Cardiac muscle cell (in vitro differentiated cells and primary cell): ENCODE data around the genes HEATR3 and ADCY7.

- RAMPAGE, long total RNA = no peak
- RRBS = 4% methylated on average over 15 of the region's 66 CpGs
Measured at GRCh38 chr16:49875741-49877027, 20.3 kb upstream of the ZNF423 start.

- RAMPAGE, long total RNA = start-site peak on the minus strand at chr16:50066303-50066324, 22 and 23 reads in 2 replicates
- RRBS = 2% methylated on average over 50 of the region's 103 CpGs
Measured at GRCh38 chr16:50065514-50066580, at the start of gene HEATR3. Gene HEATR3, plus strand, starts transcription at chr16:50065970.

- RAMPAGE, long total RNA = no peak
- RRBS = 3% methylated on average over 38 of the region's 79 CpGs
Measured at GRCh38 chr16:50245102-50246283, 20.9 kb upstream of the ADCY7 start.

- RAMPAGE, long total RNA = no peak
- RRBS = 2% methylated on average over 7 of the region's 18 CpGs
Measured at GRCh38 chr16:50266250-50266756, at the start of gene ADCY7. Gene ADCY7, plus strand, starts transcription at chr16:50266551.

- RAMPAGE, long total RNA = no peak
- RRBS = 77% methylated on average over 2 of the region's 14 CpGs
Measured at GRCh38 chr16:50309138-50309635, 42.8 kb downstream of the ADCY7 start.

- RAMPAGE, long total RNA = no peak
- RRBS = no CpG with 5 or more reads among the region's 11 CpGs
Measured at GRCh38 chr16:50593715-50594746, 45.8 kb downstream of the NKD1 start.

DNA sequence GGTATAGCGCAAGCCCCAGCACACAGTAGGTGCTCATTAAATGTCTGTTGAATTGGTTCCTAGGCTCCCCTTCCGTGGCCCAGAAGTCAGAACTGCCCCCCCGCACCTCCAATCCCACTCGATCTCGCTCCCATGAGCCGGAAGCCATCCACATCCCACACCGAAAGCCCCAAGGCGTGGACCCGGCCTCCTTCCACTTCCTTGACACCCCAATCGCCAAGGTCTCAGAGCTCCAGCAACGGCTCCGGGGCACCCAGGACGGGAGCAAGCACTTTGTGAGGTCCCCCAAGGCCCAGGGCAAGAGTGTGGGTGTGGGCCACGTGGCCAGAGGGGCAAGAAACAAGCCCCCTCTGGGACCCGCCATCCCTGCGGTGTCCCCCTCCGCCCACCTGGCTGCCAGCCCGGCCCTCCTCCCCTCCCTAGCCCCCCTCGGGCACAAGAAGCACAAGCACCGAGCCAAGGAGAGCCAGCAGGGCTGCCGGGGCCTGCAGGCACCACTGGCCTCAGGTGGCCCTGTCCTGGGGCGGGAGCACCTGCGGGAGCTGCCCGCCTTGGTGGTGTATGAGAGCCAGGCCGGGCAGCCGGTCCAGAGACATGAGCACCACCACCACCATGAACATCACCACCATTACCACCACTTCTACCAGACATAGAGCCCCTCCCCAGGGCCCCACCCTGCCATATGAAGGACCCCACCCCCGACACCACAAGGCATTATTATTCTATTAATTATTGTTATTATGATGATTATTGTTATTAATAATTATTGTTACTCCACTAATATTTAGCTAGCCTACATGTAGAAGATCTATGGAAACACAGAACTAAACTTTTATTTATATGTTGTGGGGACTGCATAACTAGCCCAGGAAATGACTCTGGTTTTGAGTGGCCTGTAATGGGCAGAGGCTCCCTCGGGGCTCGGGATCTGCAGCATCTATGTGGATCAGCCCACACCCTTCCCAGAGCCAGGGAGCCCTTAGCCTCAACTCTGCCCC, 47.7 kb downstream of the SNX20 start:
- RAMPAGE, long total RNA = no peak
- RRBS = 81% methylated on average over 10 of the region's 29 CpGs

- RAMPAGE, long total RNA = no peak
- RRBS = no CpG with 5 or more reads among the region's 41 CpGs
Measured at GRCh38 chr16:50664942-50665781, 15.9 kb downstream of the SNX20 start.

DNA sequence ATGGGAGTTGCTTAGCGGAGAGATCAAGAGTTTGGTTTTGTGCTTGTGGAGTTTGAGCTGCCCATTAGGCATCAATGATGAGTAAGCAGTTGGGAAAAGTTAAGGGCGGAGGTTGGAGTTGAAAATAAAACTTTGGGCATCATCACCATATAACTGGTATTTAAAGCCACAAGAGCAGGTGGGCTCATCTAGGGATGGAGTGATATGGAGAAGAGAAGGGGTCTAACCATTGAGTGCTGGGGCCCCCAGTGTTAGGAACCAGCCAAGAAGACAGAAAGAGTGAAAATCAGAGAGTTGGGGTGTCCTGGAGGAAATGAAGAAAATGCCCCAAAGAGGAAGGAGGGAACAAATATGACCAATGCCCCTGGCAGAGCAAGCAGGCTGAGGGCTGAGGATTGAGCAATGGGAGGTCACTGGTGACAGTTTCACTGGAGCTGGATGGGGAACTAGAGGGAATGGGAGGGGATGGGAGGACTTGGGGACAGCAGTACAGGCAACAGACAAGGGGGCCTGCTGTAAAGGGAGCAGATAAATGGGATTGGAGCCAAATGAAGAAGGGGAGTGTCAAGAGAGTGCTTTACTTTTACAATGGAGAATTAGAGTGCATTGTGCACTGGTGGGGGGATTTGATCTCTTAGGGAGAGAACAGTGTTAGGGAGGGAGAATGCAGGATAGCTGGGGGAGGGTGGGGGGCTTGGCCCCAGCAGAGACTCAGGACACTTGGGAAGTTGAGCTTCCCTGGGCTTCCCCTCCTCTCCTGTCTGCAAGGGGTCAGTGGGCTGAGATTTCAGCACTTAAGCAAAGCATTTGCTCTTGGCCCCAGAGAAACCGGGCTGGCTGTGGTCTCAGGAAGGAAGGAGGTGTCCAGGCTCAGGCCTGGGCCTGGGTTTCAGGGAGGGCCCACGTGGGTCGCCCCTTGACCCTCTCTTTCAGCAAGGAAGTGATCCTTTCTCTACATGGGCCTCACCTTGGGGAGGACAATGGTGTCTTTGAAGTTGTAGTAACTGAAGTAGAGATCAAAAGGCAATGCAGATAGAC, 2.3 kb downstream of the NOD2 start:
- RAMPAGE, long total RNA = no peak
- RRBS = no CpG with 5 or more reads among the region's 5 CpGs

- RAMPAGE, long total RNA = no peak
- RRBS = no CpG with 5 or more reads among the region's 11 CpGs
Measured at GRCh38 chr16:50708210-50709075, 15.0 kb downstream of the NOD2 start.

- RAMPAGE, long total RNA = no peak
- RRBS = 2% methylated on average over 19 of the region's 66 CpGs
Measured at GRCh38 chr16:50742267-50743247, 671 bp downstream of the CYLD start.

- RAMPAGE, long total RNA = no peak
- RRBS = no CpG with 5 or more reads among the region's 8 CpGs
Measured at GRCh38 chr16:51184542-51185385, 33.7 kb upstream of the SALL1 start.

- RAMPAGE, long total RNA = no peak
- RRBS = 23% methylated on average over 6 of the region's 15 CpGs
Measured at GRCh38 chr16:51391580-51392190, 240.6 kb upstream of the SALL1 start.

DNA sequence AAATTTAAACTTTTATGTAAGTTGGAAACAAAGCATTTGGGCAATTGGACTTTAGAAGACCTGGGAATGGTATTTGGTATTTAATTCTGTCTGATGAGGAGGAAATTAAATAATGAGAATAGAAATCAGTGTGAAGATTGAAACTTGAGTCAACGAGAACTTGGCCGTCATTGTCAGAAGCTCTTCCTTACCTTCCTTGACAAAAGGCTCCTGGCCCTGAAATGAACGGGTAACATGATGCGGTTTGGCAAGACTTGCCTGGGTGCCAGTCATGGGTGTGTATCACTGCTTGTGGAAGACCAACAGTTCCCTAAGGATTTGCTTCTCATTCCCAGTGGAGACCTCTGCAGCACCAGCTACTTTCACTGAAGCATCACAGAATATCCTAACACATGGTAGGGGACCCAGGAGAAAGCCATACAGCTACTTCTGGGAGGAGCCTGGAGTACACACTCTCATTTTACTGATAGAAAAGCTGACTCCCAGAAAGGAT, 257.9 kb upstream of the SALL1 start:
- RAMPAGE, long total RNA = no peak
- RRBS = no CpG with 5 or more reads among the region's 4 CpGs

DNA sequence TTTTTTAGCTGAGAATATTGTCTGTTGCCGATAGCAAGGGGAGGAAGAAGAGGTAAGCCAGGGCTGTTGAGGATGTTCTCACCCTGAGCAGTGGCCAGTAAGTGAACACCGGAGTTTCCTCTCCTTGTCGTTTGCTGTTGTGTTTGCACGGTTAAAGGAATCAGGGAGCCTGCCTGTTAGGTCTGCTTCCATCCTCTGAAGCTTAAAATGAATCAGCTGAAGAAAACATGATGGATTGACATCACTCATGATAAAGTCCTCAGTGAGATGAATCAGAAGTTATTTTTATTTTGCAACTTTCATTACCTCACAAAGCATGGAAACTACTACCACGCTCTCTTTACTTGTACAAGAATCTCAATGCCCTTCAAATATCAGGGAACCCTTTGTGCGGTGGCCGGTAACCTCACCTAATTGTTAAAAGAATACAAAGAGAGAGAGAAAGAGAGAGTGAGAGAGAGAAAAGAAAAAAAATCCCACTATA, 441.5 kb upstream of the SALL1 start:
- RAMPAGE, long total RNA = no peak
- RRBS = no CpG with 5 or more reads among the region's 7 CpGs

DNA sequence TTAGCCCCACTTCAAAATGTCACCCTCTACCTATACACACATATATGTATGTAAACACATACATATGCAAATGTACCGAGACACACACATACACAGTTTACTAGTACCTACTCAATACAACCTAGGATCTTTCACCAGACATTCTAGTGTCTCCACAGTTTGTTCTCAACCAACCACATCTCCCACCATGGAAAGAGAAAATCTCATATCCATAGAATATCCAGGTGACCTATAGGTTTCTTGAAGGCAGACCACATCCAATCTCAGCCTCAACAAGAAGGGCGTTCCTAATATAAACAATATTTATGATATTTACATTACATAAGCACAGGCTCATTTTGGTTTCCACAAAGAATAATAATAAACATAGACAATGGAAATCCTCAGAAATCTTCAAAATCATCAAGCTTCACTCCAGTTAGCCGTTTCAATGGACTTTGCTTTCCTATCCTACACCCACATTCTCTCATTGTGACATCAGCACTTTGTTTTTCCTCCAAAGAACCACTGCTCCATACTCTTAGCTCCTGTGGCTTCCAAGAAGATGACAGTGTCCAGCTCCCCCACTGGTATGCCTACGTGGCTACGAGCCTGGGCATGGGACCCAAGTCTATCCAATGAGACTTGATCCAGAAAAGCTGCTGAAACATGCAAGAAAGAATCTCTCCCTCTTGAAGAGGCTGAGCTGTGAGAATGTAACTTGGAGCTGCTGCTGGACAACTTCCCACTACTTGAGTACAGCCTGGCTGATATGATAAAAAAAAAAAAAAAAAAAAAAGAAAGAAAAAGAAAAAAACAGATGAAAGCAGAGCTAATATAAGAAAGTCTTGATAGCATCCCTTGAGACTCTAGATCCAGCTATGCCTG, 9.6 kb downstream of the TOX3 start:
- RAMPAGE, long total RNA = no peak
- RRBS = no CpG with 5 or more reads among the region's 5 CpGs

DNA sequence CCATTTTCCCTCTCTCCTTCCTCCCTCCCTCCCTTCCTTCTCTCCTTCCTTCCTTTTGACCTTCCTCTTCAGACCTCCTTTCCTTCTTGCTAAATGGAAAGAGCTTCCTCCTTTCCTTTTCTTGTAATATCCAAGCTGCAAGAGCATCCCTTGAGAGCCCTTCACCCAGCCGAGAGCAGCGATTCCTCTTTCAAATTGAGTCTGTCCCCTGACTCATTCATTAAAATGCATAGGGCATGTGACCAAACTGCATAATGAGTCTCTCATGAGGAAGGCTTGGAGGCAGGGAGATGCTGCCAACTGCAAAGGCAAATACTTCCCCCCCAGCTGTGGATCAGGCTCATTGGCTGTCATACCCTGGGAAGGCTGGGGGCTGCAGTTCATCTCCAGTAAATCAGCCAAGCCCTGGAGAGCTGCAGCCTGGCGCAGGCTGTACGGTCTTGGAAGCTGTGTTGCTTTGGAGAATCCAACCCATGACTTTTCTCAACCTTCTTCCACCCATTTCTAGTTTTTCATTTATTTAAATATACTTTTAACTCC, 37.1 kb downstream of the CHD9 start:
- RAMPAGE, long total RNA = no peak
- RRBS = no CpG with 5 or more reads among the region's 4 CpGs

- RAMPAGE, long total RNA = no peak
- RRBS = no CpG with 5 or more reads among the region's 2 CpGs
Measured at GRCh38 chr16:53370653-53371274, 63.5 kb upstream of the RBL2 start.

GRCh38 chr16:53480373-53480768, 22.6 kb downstream of the AKTIP start:
- RAMPAGE, long total RNA = no peak
- RRBS = no CpG with 5 or more reads among the region's 1 CpG

DNA sequence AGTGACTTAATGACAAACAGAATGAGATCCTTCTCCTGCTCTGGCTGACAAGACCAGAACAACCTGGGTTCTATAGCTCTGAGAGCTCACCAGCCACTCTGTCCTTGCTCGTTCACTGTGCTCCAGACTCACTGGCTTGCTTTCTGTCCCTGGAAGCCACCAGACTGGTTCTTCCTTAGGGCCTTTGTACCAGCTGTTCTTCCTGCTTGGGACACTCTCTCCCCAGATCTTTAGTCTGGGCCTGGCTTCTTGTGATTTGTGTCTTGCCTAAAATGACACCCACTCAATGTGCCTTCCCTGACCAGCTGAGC, 76.1 kb downstream of the FTO start:
- RAMPAGE, long total RNA = no peak
- RRBS = no CpG with 5 or more reads among the region's 1 CpG